A172 (cell line): ENCODE measurements around the gene ANKS1A.

DNA sequence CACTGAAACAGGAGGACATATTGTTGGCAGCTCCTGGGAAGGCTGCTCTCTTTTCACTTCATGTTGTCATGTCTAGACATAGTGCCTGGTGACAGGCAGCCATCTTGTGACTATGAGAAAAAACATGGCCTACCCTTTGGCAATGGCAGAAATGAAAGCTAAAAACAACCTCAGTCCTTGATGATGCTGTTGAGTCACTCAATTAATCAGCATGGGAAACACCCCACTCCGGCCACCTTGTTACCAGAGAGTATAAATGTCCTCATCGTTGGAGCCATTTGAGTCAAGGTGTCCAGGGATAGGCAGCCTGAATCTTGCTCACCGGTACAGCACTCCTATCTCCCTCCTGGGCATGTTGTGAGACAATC is 31.2 kb upstream of the HMGA1 start:
- RAMPAGE, long total RNA: no peak

- RAMPAGE, long total RNA: no peak
Observed at GRCh38 chr6:34226879-34227725, 9.6 kb upstream of the HMGA1 start.

DNA sequence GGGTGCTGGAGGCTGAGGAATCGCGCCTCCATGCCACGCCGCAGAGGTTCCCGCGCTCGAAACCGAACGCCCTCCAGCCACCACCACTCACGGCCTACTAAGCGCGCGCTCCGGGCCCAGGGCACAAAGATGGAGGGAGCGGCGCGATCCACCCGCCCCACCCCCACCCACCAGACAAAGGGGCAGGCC is 1.7 kb upstream of the HMGA1 start:
- RAMPAGE, long total RNA: no peak

DNA sequence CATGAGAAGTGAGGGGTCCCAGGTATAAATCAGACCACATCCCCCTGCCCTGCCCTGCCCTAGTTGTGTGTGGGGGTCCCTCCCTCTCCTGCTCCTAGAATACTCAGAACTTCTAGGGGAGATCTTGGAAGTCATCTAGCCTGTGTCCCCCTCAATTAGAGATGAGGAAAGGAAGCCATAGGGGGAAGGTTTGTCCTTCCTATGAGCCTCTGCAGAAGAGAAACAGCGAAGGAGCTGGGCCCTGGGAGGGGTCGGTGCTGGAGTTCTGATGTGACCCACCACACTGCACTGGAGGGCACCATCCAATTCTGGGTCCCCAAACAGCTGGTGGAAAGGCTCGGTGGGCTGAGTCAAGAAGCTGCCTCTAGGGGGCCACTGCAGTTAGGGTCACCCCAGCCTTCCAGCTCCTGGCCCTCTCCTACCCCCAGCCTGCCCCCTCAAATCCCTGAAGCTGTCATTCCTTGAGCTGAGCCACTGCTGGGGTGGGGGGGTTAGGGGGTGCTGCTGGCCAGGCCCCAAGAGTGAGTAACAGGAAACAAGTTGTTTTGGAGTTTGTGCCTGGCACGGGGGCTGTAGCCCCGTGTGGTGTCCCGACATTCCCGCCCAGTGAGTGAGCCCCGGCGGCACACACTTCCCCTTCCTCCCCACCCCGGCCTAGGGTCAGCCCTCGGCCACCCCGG is 5.0 kb downstream of the SMIM29 start:
- RAMPAGE, long total RNA: no peak

DNA sequence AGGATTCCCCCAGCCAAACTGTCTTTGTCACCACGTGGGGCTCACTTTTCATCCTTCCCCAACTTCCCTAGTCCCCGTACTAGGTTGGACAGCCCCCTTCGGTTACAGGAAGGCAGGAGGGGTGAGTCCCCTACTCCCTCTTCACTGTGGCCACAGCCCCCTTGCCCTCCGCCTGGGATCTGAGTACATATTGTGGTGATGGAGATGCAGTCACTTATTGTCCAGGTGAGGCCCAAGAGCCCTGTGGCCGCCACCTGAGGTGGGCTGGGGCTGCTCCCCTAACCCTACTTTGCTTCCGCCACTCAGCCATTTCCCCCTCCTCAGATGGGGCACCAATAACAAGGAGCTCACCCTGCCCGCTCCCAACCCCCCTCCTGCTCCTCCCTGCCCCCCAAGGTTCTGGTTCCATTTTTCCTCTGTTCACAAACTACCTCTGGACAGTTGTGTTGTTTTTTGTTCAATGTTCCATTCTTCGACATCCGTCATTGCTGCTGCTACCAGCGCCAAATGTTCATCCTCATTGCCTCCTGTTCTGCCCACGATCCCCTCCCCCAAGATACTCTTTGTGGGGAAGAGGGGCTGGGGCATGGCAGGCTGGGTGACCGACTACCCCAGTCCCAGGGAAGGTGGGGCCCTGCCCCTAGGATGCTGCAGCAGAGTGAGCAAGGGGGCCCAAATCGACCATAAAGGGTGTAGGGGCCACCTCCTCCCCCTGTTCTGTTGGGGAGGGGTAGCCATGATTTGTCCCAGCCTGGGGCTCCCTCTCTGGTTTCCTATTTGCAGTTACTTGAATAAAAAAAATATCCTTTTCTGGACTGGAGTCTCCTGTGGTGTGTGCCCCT is 3.2 kb downstream of the SMIM29 start:
- RAMPAGE, long total RNA: no peak

DNA sequence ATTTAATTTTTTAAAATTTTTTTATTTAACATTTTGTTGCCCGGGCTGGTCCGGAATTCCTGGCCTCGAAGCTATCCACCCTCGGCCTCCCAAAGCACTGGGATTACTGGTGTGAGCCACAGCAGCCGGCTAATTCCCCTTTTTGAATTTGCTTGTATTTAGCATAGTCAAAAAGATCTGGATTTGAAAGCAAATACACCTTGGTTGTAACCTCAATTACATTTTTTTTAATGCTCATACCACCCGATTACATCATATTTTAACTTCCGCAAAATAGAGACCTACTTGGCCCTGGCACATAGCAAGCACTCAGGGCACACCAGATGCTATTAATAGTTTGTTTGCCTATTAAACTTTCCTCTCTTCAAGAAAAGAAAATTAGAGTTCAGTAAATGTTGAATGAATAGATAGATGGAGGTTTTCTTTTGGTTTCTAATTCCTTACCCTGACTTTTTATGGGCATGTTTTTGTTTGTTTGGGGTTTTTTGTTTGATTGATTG is 1.2 kb upstream of the NUDT3 start:
- RAMPAGE, long total RNA: no peak

DNA sequence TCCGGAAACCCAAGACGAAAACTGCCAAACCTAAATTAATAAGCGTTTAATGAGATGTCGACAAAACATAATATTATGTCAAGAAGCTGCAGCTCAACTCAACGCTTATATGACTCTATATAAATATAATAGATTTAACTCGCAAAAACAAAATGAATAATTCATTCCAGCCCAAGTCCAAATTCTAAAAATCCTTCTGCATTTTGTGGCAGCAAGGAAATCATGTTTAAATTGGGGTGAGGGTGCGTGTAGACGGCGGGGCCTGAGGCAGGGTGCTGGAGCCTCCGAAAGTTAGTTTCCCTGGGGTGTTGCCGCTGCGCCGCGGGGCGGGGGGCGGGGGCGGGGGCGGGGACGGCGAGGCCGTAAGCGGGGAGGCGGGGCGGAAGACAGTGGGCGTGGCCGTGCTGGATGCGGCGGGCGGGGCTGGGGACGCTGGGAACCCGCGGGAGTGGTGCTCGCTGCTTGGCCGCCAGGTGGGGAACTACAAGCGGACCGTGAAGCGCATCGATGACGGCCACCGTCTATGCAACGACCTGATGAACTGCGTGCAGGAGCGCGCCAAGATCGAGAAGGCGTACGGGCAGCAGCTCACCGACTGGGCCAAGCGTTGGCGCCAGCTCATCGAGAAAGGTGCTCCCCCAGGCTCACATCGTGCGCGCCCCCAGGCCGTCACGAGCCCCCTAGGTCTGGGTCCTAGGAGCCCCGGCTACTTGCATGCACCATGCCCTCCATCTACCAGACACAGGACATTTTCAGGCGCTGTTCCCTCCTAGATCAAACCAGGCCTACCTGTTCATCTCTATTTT is 29.1 kb downstream of the SPDEF start:
- RAMPAGE, long total RNA: no peak

DNA sequence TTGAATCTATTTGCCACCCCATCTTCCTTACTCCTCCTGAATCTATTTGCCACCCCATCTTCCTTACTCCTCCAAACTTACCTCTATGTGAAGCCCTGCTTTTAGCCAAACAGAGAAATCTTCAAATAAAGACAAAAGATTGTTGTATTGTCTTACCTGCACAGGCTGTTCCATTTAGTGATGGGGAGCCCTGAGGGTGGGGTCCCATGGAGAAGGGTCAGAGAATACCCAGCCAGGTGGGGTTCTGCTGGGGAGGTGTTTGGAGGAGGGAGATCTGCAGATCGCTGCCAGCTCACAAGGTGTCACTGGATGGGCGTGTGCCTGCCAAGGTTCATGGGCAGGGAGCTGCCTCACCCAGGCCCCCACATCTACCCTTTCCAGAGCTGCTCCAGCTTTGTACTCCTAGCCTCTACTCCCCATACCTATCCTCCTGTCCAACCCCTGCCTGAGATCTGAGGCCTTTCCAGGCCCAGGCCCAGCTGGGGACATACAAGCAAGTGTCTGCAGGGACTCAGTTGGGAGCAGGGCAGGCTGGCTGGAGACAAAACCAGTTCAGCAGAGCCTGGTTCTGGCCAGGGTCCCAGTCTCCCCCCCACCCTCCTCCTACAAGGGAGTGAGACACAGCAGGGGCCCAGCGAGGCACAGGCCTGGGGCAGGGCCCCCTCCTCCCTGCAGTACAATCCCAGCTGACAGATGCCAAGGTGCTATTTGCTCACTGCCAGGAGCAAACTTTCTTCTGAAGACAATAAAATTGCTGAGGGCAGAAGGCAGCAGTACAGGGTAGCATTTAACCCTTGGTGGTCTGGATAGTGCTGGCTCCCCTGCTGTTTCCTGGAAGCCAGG is 19.8 kb downstream of the SPDEF start:
- RAMPAGE, long total RNA: no peak

DNA sequence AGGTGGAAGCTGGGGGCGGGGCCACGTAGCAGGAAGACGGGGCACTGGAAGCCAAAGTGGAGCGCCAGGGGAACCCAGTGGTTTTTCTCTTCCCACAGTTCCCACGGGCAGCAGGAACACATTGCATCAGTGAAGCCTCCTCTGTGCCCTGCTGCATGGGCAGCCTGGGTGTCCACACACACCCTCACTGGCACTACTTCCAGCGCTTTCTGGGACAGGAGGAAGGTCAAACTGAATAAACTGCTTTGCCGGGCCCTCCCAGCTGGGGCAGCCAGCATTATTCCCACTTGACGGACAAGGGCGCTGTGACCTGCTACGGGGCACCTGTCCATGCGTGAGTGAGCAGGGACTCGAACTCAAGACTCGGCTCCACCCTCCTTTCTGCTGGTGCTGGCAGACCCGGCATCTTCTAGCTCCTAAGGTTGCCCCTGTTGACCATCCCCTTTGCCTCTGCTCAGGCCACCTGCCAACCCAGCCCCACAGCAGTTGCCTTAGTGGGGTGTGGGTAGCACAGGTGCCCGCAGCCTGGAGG is 5.3 kb downstream of the SPDEF start:
- RAMPAGE, long total RNA: no peak

GRCh38 chr6:34697058-34697463 is 494 bp upstream of the ILRUN start:
- RAMPAGE, long total RNA: no peak

DNA sequence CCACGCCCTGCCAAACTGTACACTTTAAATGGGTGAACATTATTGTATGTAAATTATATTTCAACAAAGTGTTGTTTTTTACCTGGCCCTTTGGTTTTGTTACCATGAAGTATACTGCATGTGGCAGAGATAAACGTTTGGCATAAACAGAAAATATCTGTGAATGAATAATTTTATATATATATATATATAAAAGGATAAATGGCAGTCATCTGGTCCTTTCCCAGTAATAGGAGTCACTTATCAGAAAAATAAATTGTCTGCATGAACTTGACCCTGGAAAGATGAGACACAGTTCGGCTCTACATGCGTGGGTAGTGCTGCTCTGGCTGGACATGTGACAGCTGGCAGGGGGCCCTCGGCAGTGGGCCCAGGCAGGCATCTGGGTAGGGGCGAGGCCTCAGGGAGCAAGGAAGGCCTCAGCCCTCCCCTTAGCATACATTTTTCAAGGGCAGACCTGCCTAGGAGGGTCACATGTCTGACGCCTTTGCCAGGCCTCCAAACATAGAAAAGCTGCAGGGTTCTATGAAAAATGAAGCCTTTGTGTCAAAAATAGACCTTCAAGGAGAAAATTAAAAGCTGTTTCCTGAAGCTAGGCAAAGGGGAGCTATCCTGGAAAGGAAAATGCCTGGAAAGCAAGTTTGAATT is 12.7 kb upstream of the ILRUN start:
- RAMPAGE, long total RNA: no peak

GRCh38 chr6:34740311-34741039 is 16.8 kb upstream of the SNRPC start:
- RAMPAGE, long total RNA: no peak

DNA sequence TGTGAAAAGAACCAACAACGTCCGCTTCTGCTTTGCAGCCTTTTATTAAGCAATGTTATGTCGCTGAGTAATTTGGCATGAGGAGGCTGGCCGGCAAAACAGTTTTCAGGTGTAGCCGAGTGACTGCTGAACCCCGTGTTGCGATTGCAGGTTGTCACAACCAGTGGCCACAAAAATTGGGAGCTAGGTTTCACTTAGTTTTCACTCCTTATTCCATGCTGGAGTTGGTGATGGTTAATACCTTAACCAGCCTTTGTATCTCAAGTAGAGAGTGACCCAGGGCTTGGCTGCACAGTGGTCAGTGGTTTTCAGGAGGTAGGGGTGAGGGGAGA is 1.2 kb downstream of the BLTP3A start:
- RAMPAGE, long total RNA: no peak

- RAMPAGE, long total RNA: no peak
Observed at GRCh38 chr6:34888872-34889944, at the start of gene ANKS1A. Gene ANKS1A (plus strand): TSS chr6:34889255.

GRCh38 chr6:34939842-34940339 is 50.8 kb downstream of the ANKS1A start:
- RAMPAGE, long total RNA: no peak

DNA sequence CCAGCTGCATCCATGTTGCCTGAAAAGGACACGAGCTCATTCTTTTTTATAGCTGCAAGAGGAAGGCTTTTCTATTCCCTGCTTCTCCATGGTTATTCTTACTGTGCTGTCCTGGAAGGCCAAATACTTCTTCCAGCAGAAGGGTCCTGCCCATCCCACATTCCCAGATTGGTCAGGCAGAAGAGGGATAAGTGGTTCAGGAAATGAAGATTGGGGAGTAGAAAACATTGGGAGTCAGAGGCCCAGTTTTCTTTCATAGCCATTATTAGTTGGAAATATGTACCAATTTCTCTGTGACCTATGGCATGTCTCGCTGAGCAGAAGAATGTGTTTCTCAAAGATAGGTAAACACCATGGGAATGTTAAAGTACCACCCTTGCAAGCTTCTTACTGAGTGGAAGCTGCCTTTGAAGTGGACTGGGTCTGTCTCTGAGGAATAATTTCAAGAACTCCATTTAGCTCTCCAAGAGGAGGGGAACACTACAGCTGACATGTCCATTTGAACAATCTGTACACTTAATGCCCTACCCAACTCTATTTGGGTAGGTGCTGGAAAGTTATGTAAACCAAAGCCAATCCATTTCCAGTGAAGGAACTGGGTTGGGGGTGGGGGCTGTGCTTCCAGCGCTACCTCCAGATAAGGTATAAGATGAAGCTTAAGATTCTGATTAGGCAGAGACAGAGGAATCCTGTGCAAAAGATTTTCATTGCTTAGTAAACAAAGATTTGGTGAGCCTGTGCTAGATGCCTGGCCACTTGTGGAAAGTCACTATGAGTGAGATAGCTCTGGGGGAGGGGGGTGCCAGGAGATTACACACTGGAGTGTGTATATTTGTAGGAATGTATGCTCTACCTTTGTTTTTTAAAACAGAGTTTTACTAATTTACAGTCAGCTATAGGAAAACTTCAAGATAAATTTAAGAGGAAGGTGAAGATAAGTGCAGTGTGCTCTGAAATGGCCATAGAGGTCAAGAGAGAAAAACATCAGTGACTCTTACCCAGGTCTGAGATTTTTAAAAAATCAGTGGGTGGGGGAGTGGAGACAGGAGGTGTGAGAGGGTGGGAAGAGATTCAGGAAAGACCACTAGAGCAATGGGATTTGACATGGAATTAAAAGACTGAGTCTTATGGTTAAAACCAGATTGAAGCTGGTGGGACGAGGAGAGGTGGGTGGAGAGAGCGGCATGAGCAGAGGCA is 121.9 kb downstream of the TCP11 start:
- RAMPAGE, long total RNA: no peak

GRCh38 chr6:35026122-35026681 is 114.9 kb downstream of the TCP11 start:
- RAMPAGE, long total RNA: no peak

- RAMPAGE, long total RNA: no peak
Observed at GRCh38 chr6:35214814-35216203, 1.6 kb downstream of the SCUBE3 start.

GRCh38 chr6:35258528-35258812 is 1.1 kb upstream of the ZNF76 start:
- RAMPAGE, long total RNA: no peak

DNA sequence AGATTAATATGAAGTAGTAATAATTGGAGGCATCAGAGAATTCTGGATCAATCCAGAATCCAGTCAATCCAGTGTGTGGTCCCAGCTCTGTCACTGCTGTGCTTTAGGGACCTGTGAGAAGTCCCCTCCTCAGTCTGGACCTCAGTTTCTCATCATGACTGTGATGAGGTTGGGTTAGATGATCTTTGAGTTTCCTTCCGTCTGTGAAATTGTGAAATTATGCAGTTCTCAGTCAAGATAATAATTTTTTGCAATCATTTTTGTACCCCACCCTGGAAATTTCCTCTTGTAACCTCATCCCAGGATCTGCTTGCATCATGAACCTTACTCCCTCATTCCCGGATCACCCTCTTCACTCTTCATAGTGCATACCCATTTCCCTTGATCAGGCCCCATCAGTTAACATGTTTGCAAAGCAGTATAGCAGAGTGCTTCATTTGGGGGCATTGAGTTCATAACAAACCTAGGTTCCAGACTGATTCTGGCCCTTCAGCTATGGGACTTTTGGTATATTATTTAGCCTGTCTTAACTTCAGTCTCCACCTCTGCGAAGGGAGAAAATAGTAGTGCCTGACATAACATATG is 1.1 kb downstream of the ZNF76 start:
- RAMPAGE, long total RNA: no peak